NT2/D1 (cell line): ENCODE results near the gene CCDC117.

- RRBS, 2 experiments: no CpG with 5 or more reads among the region's 17 CpGs
Observed at GRCh38 chr22:27212252-27213151, 589.1 kb downstream of the MN1 start.

GRCh38 chr22:27420430-27421047, 381.0 kb downstream of the MN1 start:
- RRBS, 2 experiments: no CpG with 5 or more reads among the region's 13 CpGs

GRCh38 chr22:27435806-27436328, 365.7 kb downstream of the MN1 start:
- RRBS, 2 experiments: 9 to 25% methylated on average over 4 to 10 of the region's 17 CpGs

- RRBS, 2 experiments: no CpG with 5 or more reads among the region's 12 CpGs
Observed at GRCh38 chr22:27654180-27655120, 147.1 kb downstream of the MN1 start.

DNA sequence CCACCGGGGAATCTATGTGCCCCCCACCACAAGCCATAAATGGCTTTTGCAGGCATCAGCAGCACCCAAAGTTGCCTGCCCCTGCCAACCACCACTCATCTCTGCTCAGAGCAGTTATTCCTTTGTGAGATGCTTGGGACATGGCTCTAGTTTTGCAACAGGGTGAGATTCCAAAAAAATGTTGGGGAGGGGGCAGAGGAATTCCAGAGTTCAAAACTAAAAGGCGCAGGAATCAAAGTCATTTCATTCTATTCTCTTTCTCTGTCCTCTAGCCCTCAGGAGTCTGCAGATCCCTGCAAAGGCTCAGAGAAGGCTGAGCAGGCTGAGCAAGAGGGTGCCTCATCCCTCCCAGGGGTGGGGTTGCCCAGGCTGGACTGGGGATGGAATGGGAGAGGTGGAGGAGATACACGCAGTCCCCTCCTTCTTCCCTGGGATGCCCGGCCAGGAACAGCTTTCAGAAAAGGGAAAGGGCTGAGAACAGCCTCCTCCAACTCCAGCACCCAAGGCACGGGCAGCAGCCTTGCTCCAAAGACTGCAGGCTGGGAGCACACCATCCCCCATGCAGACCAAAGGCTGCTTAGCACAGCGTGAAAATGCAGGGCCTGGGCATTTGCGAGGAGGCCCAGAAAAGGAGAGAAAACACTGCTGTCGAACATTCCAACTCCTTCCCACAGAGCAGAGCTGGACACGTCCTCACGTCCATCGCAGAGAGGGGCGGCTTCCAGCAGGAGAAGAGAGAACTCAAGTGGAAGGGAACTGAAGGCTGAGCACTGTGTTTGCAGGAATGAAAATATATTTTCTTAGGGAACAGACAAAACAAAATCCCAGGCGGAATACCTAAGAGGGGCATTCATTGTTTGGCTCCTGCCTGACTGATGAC, 51.9 kb downstream of the MN1 start:
- RRBS, 2 experiments: no CpG with 5 or more reads among the region's 13 CpGs

GRCh38 chr22:27791376-27791941, 10.1 kb downstream of the MN1 start:
- RRBS, 2 experiments: no CpG with 5 or more reads among the region's 13 CpGs

DNA sequence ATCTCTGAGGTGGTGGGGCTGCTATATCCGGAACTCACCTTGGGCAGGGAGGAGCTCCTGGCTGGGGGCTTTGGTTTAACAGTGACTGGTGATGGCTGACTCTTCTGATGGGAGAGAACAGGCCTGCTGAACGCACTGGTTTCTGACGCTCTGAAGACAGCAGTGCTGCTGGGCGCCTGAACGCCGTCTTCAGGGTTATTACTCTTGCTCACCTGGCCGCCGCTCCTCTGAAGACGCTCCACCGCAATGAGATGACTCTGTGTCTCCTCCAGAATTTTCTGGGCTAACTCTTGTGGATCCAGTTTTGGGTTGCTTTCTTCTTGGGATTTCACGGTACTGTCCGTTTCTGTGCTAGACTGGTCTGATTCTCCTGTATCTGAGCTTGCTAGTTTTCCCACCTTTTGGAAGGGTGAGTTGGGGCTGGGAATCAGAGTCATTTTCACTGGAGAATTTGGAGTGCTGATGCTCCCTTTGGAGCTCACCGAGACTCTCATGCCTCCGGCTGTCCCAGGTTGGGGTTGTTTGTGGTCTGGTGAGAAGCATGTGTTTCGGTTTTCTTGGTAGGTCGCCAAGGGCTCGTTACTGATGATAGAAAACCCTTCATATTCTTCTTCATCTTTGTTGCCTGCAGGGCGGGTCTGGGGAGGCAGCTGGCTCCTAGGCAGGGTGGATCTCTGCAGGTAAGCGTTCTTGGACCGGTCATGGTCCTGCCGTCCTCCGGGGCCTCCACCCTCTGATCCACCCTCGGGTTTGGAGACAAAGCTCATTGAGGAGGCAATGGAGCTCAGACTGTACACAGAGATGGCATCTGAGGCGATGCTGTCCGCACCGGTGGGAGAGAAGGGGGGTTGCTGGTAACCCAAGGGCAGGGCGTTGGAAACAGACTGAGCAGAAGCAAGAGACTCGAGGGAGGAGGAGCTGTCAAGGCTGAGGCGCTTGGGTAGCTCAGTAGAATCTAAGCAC, 64.1 kb upstream of the PITPNB start:
- RRBS, 2 experiments: 89 to 93% methylated on average over 1 to 6 of the region's 29 CpGs

GRCh38 chr22:28441635-28442172, 237.9 kb downstream of the TTC28 start:
- RRBS, 2 experiments: no CpG with 5 or more reads among the region's 10 CpGs

GRCh38 chr22:28577966-28578787, 101.5 kb downstream of the TTC28 start:
- RRBS, 2 experiments: no CpG with 5 or more reads among the region's 2 CpGs

DNA sequence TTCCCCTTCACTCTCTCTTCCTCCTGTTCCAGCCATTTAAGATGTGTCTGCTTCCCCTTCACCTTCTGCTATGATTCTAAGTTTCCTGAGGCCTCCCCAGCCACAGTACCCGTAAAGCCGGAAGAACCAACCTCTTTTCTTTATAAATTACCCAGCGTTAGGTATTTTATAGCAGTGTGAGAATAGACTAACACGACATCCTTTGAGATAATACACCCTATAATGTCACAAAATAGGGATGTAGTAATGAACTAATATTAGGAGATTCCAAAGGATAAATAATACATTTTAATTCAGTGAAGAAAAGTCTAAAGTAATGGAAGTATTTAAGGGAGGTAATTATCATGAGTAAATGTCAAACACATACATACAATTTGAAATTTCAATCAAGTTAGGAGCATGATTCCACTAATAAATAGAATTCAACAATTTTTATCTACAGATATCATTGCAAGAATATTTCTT, 98.4 kb downstream of the TTC28 start:
- RRBS, 2 experiments: no CpG with 5 or more reads among the region's 4 CpGs

DNA sequence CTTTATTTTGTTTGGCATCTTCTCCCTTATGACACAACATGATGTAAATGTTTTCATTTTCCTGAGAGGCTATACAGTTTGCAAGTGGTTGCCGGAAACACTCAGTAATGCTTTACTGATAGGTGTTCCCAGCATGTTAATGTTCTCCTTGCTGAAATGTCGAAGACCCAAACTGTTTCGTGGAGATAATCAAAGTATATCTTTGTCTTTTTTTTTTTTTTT, 8.8 kb downstream of the HSCB start:
- RRBS, 2 experiments: no CpG with 5 or more reads among the region's 3 CpGs

- RRBS, 2 experiments: 1 to 2% methylated on average over 25 to 29 of the region's 80 CpGs
Observed at GRCh38 chr22:28772499-28773207, at the start of gene CCDC117. Gene CCDC117 (plus strand): TSS chr22:28772695.

DNA sequence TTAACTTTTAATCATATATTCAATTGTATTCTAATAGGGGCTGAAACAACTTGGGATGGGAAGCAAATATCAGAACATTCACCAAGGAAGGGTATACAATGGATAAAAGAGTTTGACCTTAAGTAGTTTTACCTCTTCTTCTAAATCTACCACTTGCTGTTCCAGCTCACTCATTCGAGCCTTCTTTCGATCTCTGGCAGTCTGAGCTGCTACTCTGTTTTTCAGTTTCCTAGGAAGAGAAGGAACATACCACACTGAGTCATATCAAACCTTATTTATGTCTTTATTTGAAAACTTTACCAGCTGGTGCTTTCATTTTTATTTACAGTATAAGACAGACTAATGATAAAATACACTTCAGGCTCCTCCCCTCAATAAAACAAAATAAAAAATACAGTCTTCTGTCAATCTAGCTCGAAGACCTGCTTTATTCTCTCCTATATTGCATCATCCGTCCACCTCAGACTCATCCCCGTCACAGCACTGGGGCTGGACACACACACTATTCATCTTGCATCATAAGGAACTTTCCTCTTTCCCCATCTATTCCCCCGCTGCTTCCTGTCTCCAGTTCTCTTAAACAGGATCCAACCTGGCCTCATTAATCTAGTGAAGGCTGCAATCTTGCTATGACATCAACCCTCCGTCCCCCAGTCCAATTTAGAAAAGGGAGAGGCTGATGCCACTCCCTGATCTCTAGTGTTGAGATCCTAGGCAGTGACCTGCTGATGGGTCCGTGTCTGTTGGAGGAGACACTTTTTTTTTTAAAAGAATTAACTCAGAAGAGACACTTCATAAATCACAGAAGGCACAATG, 26.6 kb downstream of the CCDC117 start:
- RRBS, 2 experiments: no CpG with 5 or more reads among the region's 8 CpGs

- RRBS, 2 experiments: no CpG with 5 or more reads among the region's 8 CpGs
Observed at GRCh38 chr22:28814913-28815467, 42.5 kb downstream of the CCDC117 start.

DNA sequence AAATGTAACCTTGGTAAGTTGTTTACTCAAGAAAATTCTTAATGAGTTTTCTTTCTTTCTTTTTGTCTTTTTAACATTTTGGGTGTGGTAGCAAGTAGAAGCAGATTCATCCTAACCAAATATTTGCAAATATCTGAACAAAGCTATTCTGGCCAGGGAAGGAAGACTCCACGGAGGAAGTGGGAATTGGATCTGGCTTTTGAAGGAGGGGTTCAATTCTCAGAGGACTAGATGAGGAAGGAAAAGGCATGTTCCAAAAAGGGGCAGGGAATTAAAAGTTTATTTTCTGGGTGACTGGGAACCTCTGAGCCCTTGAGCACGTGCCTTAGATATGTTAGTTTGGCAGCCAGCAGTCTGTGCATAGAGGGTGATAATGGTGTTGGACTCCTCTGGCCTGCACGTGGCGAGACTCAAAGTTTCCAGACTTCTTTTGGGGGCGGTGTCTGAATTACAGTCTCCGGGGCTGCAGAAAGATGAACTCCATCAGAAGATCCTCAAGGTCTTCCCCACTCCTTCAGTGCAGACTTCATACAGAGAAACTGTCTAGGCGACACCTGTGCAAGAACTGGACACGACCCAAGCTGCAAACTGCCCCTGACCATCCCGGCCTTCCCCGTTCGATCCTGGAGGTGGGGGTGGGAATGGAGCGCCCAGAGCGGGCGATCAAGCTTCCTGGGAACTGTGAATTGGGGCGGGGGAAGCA, 883 bp upstream of the ZNRF3 start:
- RRBS, 2 experiments: no CpG with 5 or more reads among the region's 15 CpGs

DNA sequence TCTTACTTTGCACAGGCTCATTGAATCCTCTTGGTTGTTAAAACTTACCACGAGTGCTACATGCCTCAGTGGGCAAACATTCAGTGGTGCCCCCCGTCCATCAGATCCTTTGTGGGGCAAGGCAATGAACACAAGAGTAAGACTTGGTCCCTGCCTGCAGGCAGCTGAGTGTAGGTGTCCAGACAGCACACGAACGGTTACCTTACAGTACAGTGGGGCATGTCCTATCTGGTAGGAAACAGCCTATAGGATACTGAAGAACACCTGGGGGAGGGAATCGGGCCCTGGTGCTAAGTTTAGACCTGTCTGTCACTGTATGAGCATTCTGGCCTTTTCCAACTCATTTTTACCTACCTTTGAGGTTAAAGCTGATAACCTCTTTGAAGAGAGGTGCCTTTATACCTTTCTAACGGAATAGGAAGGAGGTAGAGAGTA, 8.8 kb downstream of the ZNRF3 start:
- RRBS, 2 experiments: no CpG with 5 or more reads among the region's 6 CpGs

- RRBS, 2 experiments: no CpG with 5 or more reads among the region's 5 CpGs
Observed at GRCh38 chr22:28931831-28932593, 48.6 kb downstream of the ZNRF3 start.

- RRBS, 2 experiments: no CpG with 5 or more reads among the region's 6 CpGs
Observed at GRCh38 chr22:28977465-28977871, 84.2 kb downstream of the C22orf31 start.

- RRBS, 2 experiments: no CpG with 5 or more reads among the region's 5 CpGs
Observed at GRCh38 chr22:29119820-29120563, 47.2 kb downstream of the KREMEN1 start.

DNA sequence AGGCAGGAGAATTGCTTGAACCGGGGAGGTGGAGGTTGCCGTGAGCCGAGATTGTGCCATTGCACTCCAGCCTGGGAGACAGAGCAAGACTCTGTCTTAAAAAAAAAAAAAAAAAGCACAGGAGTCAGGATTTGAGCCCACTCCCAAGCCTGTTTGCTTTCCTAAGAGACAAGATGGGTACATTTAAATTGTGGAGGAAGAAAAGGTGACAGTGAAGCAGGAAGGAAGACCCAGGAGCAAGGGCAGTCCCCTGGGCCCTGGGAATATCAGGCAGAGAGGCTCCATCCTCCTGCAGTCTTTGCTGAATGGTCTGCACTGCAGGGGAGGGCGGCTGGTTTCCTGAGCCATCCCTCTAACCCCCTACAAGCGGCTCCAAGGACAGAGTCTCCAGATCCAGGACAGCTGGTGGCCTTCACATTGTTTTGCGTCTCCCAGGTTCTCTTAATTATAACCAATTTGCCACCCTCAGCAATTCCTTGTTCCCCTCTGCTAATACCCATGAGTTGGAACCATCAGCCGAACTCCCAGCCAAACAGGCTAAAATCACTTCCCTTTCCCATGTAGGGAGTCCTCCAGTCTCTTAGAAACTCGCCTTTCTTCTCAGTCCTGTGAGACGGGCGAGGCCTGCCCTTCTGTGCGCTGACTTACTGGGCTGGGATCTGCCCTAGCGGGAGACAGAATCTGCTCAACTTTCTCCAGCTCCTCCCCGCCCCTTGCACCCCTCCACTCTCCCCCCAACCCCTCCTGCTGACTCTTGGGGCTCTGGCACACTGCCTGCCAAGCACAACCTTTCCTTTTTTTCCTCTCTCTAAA, 53.6 kb upstream of the EMID1 start:
- RRBS, 2 experiments: no CpG with 5 or more reads among the region's 13 CpGs